NALM6 (cell line): ENCODE data around the genes GNS and CAND1.

DNA sequence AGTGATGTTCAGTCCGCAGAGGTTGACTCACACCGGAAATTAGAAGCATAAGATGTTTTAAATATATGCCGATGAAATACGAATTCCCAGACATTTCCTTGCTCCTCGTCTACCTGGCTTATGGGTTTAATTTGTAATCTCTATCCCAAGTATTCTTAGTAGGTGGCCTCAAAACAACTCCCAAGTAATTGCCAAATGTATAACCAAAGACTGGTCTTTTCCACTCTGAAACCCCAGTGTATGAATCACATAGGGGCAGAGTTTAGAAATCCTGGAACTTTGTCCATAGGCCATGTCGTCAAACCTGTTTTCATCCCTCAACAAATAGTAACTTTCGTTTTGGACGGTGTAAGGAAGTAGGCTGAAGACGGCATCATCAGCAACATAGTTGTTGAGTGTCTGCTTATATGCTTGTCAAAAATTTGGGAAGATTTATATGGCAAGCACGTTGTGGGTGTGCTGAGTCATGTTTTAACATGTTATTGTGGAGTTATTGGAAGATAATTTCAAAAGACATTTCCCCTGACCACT is 831 bp downstream of the TBK1 start:
- PRO-cap: bidirectional peak, plus-strand start at position 327 of the sequence, minus-strand start at position 329 of the sequence

- PRO-cap: no peak
Measured at GRCh38 chr12:64465641-64465982, 13.7 kb downstream of the TBK1 start.

DNA sequence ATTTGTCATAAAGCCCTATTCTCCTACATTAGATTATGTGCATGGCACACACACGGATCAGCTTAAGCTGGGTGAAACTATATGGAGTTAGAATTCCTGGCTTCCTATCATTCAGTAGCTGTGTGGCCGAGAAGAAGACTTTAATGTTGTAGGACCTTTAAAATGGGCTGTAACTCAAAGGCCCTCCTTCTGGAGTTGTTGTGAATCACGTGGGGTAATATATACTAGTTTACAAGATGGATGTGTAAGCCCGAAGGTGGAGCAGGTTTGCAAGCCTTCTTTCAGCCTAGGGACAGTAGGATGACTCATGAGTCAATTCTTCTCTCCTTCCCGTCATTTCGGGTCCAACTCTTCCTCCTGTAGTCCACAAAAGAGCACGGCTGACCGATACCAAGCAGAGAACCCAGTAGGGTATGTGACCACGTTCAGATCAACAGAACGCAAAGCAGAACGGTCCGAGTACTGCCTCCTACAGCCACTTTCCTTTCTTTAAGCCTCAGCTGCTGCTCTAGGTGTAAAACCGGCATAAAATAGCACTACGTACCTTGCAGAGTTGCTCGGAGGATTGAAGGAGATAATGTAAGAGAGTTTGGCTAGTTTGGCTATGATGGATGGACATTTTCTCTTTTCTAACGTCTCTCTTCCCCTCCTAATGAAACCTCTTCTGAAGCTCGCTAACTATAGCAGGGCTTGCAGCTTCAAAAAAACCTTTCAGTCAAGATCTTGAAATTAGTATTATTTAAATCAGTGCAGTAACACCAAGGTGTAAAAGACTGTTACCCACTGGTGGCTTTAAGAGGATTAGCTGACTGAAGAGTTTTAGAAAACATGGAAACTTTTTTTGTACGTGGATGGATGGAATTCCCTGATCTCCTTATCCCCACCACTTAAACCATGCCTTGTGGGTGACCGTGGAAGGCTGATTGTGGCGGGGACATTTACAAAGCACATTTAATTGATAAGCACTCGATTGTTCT is 1.2 kb upstream of the RASSF3 start:
- PRO-cap: bidirectional peak, plus-strand start at position 232 of the sequence, minus-strand start at position 164 of the sequence

- PRO-cap: no peak
Measured at GRCh38 chr12:64650897-64651294, 40.6 kb downstream of the RASSF3 start.

DNA sequence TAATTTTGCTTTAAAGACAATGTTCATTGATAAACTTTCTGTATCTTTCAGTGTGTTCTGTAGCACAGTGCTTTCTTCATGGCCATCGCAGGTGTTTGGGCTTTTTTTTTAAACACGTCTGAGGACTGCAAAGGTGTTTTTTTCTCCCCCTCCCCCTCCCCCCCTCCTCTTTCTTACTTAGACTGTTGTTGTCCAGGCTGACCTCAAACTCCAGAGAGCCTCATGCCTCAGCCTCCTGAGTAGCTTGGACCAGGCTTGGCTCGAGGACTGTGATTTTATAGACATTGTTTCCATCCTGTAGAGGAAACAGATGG is 41.9 kb downstream of the RASSF3 start:
- PRO-cap: no peak

GRCh38 chr12:64672733-64673433 is 62.6 kb downstream of the RASSF3 start:
- PRO-cap: no peak

- PRO-cap: no peak
Measured at GRCh38 chr12:64674511-64674933, 64.2 kb downstream of the RASSF3 start.

DNA sequence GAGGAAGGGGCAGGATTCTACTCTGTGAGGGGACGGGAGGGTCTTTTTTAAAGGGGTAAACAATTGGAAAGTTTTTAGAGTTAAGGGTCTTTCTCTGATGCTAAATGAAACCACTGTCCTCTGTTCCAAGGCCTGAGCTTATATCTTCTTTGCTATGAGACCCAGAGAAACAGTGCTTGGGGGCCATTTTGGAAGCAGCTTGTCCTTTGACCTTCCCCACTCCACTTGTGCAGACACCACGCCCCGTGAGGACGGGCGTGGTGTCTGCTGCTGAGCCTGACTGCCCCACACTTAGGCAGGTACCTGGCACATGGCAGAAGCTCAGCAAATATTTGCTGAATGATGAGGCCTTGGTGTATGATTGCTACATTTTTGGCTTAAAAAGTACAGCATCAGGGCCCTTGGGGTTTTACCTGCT is 69.9 kb downstream of the RASSF3 start:
- PRO-cap: no peak

DNA sequence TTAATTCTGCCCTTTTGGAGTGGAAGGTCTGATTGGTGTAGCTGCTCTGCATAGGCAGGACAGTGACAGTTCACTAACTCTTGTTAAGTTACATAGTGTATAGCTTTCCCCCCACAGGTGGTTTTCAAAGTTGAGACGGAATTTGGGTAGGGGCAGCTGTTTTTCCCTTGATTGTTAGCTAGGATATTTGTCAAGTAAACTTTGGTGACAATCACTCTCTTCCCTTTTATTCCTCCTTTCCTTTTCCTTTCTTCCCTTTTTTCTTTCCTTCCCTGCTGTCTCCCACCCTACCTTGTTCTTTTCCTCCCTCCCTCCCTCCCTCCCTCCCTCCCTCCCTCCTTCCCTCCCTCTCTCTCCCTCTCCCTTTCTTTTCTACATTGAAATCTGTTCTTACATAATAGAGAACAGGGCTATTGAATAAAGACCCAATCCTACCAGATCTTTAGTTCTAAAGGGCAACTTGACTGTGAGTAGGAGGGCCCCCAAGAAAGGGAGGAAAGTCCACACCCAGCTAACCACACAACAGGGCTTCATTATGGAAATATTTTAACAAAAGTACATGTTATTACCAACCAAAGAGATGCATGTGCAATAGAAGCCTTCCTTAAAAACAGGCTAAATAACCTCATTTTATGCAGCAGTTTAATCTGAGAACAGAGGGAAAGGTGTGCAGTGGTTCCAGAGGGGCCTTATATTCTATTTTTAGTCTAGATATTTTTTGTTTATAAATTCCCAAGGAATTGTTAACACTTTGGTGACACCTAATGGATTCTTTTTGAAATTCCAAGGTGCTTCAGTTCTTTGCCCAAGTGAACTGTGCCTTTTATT is 63.2 kb downstream of the GNS start:
- PRO-cap: no peak

DNA sequence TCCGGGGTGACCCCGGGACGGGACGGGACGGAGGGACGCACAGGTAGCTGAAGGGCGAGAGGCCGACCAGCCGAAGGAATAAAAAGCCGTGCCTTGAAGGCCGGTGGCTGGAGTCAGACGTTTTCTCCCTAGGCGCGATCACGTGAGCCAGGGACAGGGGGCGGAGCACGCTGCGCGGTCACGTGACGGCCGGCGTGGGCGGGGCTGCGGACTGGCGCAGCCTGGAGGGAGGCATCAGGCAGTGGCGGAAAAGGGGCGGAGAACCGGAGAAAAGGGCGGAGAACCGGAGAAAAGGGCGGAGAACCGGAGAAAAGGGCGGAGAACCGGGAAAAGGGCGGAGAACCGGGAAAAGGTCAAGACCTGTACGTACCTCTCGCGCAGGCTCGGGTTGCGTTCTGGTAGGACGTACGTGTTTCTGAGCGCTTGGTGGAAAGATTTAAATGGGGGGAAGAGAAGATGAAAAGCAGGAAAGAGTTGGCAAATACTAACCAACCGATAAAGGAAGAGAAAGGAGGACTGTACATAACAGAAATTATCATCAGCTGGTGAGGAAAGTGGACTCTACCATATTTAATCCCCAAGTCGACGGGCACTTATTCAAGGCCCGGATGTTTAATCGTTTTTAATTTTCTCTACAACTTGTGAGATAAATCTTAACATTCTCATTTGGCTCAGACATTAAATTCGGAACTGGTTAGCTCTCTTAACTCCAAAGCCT is at the start of gene GNS:
Gene GNS (minus strand): TSS at position 119 of the 718 bp plus-strand sequence.
- PRO-cap: bidirectional peak, plus-strand start at position 433 of the sequence, minus-strand start at position 119 of the sequence

- PRO-cap: no peak
Measured at GRCh38 chr12:65510633-65511241, 232.3 kb downstream of the MSRB3 start.

- PRO-cap: no peak
Measured at GRCh38 chr12:65536693-65537162, 258.2 kb downstream of the MSRB3 start.

GRCh38 chr12:65603350-65604053 is 220.8 kb upstream of the HMGA2 start:
- PRO-cap: no peak

GRCh38 chr12:65640348-65641020 is 183.8 kb upstream of the HMGA2 start:
- PRO-cap: no peak

- PRO-cap: no peak
Measured at GRCh38 chr12:65740972-65741981, 83.0 kb upstream of the HMGA2 start.

DNA sequence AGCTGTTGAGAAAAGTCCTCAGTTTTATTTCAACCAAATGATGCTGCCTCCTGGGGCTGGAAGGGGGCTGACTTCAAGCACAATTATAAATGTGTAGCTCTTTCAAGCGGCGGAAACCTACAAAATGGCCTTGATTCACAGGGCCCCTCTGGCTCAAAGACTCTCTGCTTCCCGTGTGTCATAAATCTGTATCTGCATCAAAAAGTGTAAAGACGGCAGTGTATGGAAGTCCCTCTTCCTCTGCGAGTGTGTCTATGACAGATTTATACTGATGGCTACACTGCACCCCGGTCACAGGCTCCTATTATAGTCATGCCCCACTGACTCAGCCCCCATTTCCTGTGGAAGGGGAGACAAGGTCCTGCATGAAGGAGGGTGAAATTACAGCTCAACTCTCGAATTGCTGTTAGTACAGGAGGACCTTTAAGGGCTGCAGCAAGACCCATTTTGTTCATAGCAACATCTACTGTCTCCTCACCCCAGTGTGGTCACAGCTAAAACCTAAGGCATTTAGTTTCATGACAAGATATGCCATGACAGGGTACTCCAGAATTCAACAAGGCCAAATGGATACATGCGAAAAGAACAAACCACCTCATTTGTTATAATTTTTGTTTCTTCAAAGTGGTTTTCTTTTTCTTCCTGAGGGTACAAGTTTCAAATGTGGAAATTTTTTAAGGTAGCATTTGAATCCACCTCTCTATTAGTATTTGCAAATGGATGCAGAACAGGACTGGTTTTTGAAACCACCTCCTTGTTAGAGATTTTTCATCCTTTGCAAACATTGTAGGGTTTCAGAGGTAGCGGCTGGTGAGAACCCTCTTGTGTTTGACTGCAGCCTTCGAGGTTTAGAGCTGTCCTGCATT is 68.7 kb downstream of the HMGA2 start:
- PRO-cap: no peak

DNA sequence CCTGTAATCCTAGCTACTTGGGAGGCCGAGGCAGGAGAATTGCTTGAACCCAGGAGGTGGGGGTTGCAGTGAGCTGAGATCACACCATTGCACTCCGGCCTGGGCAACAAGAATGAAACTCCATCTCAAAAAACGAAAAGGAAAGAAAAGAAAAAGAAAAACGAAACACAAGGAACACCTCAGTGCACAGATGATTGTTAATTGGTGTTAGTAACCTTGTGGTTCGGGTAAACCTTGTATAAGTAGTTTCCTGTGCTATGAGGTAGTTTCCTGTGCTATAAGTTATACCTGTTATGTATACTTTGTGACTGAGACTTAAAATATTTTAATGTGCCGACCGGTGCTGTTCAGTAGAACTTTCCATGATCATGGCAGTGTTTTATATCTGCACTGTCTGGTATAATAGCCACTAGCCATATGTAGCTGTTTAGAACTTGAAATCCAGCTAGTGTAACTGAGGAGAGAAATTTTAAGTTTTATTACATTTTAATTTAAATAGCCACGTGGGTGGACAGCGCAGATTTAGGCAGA is 1.3 kb downstream of the HELB start:
- PRO-cap: no peak

- PRO-cap: no peak
Measured at GRCh38 chr12:66304081-66305157, 2.1 kb downstream of the HELB start.

DNA sequence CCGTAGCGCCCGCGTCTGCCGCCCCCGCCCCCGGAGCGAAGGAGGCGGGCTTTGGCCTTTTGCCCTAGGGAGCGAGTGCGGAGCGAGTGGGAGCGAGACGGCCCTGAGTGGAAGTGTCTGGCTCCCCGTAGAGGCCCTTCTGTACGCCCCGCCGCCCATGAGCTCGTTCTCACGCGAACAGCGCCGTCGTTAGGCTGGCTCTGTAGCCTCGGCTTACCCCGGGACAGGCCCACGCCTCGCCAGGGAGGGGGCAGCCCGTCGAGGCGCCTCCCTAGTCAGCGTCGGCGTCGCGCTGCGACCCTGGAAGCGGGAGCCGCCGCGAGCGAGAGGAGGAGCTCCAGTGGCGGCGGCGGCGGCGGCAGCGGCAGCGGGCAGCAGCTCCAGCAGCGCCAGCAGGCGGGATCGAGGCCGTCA is at the start of gene CAND1:
Gene CAND1 (plus strand): TSS at position 57 of the 414 bp plus-strand sequence.
- PRO-cap: bidirectional peak, plus-strand start at position 57 of the sequence, minus-strand start outside the sequence

DNA sequence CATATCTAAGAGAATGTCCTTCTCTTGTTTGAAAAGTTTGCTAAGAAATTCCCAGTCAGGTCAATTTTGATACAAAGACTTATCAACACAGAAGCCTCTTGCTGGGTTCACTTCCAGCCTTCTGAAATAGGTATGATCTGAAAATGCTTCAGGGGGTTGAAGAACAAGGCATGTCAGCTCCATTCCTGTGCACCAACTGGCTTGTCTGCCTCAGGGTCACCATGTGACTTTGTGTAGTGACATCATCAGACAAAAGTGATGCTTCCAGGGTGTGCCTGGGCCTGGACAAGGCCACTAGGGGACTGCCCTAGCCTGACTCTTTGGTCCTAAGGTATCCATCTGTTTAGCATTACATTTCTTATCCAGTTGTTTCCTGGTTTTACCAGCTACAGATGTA is 155.6 kb downstream of the CAND1 start:
- PRO-cap: no peak